ENCODE results near the gene JAG2.

DNA sequence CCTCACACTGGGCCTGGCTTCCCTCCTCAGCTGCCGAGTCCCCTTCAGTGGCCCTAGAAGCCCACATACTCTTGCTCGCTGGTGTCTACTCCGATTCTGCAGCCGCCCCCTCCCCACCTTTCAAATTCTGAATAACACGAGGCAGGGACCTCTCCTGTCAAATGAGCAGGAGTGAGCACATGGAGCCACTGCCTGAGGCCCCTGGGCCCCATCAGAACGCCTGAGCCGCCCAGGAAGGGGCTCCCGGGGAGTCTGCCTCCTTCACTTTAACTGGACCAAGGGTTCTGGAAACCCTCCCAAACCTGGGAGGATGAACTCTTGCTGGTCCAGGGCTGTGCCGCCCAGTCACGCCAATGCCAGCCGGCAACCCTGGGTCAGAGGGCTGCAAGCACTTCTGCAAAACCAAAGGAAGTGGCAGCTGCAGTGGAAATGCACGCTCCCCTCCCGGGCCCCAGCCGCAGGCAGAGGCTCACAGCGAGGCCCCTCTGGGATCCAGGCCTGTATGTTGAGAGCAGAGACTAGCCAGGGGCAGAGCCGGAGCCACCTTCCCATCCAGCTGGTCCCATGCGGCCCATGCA lies 4.7 kb downstream of the GPR132 start:
- RRBS = 56% methylated on average over 6 of the region's 17 CpGs

DNA sequence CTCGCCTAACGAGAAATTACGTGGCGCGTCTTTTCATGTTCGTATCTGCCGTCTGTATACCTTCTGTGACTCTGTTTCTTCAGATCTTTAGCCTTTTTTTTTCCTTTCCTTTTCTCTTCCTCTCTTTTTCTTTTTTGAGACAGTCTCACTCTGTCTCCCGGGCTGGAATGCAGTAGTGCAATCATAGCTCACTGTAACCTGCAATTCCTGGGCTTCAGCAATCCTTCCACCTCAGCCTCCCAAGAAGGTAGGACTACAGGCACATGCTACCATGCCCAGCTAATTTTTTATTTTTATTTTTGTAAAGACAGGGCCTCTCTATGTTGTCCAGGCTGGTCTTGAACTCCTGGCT lies 15.2 kb upstream of the GPR132 start:
- RRBS = no CpG with 5 or more reads among the region's 8 CpGs

DNA sequence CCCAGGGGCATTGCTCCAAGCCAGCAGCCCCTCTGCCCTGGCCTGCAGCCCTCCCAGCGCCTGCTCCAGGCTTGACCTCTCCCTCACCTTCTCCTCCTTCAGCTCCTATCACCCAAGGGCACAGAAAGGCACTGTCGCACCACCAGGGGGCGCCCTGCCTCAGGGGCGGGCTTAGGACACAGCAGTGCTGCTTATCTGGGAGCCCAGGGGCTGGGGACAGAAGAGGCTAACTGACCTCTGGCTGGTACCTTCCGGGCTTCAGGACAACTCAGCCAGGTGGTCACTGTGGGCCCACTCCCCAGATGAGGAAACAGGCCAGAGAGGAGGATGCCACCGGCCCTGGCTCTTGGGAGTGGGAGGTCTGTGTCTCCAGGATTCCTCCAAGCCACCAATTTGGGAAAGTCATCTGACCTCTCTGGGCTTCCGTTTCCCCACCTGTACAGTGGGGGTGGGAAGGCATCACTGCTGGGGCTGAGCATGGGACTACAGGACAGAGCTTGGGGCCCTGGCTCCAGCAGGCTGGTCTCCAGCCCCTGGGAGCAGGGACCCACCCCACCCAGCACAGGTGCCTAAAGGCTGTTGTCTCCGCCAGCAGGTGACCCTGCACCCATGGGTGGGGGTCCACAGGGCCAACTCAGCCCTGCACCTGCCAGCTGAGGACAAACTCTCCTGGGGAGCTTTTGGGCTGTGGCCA lies 25.4 kb upstream of the GPR132 start:
- RRBS = 33% methylated on average over 2 of the region's 8 CpGs

- RRBS = no CpG with 5 or more reads among the region's 23 CpGs
These were observed 27.2 kb upstream of the GPR132 start for GRCh38 chr14:105092200-105092981.

DNA sequence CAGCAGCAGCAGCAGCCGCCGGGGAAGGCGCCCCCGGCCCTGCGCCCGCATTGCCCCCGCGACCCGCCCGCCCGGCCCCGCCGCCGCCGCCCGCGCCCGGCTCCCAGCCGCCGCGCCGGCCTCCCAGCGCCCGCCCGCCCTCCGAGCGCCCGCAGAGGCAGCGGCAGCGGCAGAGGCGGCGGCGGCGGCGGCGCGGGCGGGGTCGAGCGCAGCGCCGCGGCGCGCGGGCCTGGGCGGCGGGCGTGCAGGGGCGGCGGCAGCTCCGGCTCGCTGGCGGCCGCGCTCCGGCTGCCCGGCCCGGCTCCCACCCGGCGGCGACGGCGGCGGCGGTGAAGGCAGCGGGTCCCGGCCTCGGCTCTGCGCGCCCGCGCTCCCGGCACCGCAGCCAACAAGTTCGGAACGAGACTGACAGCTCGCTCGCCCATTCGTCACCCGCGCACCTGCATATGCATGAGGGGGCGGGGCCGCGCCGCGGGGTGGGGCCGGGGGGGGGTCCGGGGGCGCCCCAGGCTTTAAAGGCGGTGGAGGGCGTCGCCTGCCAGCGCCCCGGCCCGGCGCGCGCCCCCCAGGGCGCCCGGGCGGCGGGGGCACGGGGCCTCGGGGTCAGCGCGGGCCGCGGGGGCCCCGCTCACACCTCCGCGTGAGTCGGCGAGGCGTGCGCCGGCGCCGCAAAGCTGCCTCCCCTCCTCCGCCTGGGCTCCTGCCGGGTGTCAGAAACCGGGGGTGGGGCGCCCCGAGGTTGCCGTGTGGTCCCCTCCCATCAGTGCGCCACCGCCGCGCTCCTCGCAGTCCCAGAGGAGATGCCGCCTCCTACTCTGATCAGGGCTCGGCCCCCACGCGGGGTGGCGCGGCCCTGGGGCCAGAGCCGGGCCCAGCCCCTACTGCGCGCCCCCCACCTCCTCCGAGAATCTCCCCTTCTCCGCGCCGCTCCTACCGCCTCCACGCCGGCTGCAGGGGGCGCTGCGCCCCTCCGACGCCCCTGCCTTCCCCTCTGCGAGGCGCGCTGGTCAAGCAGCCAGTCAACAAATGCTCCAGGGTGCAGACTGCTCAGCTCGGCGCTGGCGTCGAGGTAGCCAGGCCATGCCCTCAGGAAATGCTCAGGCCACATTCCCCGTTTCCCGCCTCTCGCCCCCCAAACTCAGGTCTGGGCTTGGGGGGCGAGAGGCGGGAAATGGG lies at the start of gene JAG2:
JAG2 (minus strand) TSS at position 407 of the 1,176 bp plus-strand sequence.
- RRBS = 4% methylated on average over 52 of the region's 162 CpGs

DNA sequence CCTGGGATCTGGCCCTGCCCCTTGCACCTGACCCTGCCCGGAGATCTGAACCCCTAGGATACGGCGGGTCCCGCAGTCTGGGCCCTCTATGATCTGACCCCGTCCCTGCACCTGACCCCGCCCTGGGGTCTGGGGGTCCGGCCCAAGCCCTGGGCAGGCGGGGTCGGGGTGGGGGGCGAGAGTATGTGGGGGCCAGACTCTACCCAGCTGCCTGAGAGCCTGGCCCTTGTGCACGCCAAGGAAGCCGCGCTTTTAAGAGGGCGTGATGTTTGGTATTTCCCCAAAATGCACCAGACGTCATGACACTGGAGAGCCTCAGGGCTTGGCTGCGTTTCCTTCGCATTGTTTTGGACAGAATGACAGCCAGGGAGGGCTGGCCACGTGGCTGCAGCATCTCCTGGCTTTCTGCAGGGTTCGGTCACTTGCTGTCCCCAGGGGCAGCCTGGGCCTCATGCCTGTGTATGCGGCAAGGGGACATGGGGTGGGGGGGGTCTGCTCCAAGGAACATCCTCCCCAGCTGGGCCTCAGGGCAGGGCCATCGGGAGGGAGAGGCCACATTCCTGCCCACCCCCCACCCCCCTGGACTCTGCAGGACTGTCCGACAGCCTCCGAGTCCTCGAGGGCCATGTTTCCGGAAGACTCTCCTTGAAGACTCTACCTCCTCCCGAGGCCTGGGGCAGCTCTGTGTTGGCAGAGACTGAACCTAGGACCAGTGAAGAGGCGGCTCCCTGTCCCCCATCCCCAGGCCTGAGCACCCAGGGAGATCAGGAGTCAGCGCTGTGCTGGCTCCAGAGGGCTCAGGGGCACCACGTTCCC lies 16.2 kb upstream of the NUDT14 start:
- RRBS = 6% methylated on average over 6 of the region's 29 CpGs

DNA sequence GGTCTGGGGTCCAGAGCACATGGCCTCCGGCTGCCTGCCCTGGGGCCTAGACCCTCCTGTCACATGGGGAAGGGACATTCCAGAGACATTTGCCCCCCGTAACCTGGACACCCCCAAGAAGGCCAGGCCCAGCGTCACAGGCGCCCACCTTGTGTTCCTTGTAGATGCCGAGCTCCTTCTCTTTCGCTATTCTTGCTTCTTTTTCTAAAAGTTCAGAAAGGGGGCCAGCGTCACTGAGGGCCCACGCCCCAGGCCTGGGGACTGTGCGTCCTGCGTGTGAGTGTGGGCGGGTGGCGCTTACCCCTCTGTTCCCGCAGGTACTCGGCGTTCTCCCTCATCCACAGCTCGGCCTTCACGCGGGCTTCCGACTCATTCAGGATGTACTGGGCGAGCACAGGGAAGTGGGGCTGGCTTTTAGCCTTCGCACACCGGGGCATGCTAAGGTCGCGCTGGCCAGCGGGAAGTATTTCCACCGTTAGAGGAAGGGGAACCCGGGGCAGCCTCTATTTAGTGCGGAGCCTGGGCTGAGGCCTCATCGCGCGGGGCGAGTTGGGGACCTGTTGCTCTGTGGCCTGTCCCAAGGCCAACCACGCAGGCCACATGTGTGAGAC lies 29.4 kb upstream of the BTBD6 start:
- RRBS = 92% methylated on average over 6 of the region's 33 CpGs

DNA sequence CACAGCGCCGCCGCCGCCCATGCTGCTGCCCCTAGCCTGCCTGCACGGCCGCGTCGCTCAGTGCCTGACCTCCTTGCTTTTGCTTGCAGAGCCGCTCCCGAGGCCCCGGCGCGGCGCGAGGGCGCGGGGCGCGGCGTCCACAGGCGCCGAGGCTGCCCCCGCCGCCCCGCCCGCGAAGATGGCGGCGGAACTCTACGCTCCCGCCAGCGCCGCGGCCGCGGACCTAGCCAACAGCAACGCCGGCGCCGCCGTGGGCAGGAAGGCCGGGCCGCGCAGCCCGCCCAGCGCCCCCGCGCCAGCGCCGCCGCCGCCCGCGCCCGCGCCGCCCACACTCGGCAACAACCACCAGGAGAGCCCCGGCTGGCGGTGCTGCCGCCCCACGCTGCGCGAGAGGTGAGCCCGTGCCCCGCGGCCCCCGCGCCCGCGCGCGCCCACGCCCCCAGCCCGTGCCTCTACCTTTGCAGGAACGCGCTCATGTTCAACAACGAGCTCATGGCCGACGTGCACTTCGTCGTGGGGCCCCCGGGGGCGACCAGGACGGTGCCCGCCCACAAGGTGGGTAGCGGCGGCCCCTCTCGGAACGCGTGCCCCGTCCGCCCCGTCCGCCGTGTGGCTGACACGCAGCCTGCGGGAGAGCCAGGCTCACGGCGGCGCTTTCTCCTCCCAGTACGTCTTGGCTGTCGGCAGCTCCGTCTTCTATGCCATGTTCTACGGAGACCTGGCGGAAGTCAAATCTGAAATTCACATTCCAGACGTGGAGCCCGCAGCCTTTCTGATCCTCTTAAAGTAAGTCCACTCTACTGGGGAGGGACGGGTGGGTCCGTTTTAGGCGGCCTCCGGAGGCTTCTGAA lies 585 bp downstream of the BTBD6 start:
- RRBS = under 1% methylated on average over 10 of the region's 112 CpGs

GRCh38 chr14:105366984-105367492 lies 31.3 kb upstream of the TEX22 start:
- RRBS = 99% methylated on average over 1 of the region's 19 CpGs

GRCh38 chr14:105399134-105399854 lies 956 bp downstream of the TEX22 start:
- RRBS = no CpG with 5 or more reads among the region's 17 CpGs

GRCh38 chr14:105470740-105471423 lies 3.7 kb upstream of the CRIP2 start:
- RRBS = 63% methylated on average over 2 of the region's 21 CpGs

DNA sequence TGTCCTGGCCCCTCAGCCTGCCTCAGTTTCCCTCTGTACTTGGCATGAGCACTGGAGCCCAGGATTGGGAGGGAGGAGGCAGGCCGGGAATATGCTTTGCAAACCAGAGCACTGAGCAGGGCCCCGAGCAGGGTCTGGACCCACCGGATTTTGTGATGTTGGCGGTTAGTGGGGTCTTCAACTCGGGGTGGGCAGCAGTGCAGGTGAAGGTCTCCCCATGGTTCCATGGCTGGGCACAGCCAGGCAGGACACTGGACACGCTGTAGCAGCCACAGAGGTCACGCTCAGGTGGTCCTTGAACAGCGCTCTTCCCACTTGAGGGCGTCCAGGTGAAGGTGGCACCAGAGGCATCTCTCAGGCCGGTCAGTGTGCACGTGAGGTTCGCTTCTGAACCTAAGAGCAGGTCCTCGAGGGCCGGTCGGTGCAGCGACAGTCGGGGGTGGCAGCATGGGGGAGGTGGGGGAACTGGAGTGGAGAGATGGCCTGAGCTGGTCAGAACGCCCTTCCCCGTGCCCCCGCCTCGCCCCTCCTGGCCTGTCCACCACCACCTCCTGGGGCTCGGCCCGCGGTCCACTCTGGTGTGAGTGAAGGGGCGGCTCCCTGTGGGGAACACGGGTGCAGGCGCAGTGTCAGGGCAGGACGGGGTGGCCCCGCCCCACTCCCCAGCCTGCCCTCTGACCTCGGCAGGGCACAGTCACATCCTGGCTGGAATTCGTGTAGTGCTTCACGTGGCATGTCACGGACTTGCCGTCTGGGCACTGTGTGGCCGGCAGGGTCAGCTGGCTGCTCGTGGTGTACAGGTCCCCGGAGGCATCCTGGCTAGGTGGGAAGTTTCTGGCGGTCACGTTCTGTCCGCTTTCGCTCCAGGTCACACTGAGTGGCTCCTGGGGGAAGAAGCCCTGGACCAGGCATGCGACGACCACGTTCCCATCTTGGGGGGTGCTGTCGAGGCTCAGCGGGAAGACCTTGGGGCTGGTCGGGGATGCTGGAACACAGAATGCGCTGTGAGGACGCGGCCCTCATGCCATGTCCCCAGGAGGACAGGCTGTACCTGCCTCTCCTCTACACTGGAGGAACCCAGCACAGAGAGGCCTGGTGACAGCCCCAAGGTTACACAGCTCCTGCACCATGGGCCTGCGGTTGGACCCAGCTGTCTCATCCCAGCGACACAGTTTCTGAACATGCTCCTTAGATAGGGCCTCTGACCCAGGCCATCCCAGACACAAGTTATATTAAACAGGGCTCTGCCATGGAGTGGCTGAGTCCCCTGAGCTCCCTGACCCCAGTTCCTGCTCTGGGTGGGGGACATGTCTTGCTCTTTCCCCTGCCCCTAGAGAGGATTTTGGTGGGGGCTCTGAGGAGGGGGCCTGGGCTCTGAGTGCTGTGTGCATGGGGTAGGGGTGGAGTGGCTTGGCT lies 61.5 kb downstream of the TMEM121 start:
- RRBS = 88% methylated on average over 1 of the region's 52 CpGs

DNA sequence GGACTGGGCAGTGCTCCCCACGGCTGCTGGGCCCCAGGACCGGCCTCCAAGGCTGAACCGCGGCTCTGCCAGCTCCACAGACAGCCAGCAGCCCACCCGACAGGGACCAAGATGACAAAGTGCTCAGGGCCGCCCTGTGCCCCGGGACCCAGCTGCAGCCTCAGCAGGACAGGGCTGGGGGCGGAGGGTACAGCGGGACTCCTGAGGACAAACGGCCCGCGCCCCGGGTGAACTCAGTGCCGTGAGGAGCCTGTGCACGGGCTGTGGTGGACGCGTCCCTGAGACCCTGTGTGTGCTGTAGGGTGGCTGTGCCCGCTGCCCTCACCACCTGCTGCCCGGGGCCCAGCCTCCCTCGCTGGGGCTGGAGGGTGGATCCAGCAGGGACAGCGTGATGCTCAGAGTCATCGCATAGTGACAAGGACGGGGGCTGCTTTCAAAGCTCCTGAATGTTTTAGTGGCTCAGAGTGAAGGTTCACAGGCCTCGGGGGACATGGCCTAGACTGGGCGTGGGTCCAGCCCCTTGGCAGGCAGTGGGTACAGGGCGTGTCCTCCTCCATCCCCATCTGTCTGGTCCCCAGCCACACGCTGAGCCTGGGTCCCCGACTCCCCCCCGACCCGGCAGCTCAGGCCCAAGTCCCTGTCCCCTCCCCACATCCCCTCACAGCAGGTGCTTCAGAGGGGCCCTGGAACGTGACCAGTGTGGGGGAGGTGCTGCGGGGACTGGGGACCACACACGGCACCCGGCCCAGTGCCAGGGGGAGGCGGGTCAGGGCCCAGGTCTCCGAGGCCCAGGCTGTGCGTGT lies 172.7 kb downstream of the TMEM121 start:
- RRBS = no CpG with 5 or more reads among the region's 37 CpGs

GRCh38 chr14:105747671-105748616 lies 221.6 kb downstream of the TMEM121 start:
- RRBS = no CpG with 5 or more reads among the region's 25 CpGs

DNA sequence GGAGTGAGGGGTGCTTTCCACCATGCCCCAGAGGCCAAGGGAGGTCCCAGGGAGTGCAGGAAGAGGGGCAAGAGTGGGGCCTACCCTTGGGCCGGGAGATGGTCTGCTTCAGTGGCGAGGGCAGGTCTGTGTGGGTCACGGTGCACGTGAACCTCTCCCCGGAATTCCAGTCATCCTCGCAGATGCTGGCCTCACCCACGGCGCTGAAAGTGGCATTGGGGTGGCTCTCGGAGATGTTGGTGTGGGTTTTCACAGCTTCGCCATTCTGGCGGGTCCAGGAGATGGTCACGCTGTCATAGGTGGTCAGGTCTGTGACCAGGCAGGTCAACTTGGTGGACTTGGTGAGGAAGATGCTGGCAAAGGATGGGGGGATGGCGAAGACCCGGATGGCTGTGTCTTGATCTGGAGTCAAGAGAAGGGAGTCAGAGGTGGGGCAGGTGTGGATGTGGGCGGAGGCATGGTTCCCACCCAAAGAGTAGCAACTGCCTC lies 328.5 kb downstream of the TMEM121 start:
- RRBS = 57% methylated on average over 5 of the region's 15 CpGs

DNA sequence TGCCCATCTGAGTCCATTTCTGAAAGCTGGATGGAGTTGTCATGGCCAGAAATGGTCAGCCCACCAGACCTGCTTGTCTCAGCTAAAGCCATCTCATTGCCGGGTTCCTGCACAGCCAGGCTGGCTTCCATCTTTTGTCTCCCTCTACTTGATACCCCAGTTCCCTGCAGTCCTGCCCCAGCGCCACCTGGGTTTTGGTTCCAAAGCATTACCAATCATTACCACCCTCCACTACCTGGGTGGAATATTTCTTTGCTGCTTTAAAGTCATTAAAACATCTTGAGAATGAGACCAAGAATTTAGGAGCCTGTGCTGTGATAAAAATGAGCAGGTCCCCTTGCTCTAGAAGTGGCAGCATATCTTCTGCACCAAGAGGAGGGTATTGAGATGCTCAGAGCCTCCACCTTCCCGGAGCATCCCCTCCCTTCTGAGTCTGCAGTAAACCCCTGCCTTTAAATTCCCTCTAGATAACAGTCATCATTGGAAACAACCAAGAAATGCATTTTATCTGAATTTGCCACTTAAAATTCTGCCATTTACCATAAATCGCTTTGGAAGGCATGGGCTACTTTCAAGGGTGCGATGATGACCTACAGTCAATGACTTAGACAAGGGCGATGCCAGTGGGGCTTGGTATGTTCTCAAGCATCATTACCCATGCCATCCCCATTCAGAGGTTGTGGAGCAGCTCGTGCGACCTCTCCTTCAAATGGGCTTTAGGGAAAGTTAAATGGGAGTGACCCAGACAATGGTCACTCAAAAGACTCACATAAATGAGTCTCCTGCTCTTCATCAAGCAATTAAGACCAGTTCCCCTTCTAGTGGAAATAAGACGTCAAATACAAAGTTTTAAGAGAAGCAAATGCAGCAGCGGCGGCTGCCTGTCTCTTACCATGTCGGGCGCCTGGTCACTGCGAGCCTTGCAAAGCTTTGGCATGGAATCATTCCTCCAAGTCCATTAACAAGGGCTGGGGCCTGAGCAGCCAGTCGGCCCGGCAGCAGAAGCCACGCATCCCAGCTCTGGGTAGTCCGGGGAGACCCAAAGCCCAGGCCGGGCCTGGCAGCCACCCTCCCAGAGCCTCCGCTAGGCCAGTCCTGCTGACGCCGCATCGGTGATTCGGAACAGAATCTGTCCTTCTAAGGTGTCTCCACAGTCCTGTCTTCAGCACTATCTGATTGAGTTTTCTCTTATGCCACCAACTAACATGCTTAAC lies 334.4 kb downstream of the TMEM121 start:
- RRBS = no CpG with 5 or more reads among the region's 24 CpGs

DNA sequence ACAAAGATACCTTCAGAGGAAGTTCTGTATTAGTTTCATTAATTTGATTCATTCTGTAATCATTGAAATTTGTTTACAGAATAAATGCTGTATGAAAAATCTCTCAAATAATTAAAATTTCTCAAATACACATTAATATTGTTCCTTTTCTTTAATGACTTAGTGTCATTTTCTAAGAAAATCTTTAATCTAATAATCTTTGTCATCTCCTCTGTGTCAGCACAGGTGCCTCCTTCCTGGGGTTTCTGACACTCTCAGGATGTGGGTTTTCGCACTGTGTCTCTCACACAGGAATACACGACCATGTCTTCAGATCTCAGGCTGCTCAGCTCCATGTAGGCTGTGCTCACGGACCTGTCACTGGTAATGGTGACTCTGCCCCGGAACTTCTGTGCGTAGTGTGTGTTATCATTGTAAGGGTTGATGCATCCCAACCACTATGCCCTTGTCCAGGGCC lies 647.7 kb downstream of the TMEM121 start:
- RRBS = no CpG with 5 or more reads among the region's 5 CpGs

- RRBS = no CpG with 5 or more reads among the region's 9 CpGs
These were observed 658.4 kb downstream of the TMEM121 start for GRCh38 chr14:106184691-106185304.

DNA sequence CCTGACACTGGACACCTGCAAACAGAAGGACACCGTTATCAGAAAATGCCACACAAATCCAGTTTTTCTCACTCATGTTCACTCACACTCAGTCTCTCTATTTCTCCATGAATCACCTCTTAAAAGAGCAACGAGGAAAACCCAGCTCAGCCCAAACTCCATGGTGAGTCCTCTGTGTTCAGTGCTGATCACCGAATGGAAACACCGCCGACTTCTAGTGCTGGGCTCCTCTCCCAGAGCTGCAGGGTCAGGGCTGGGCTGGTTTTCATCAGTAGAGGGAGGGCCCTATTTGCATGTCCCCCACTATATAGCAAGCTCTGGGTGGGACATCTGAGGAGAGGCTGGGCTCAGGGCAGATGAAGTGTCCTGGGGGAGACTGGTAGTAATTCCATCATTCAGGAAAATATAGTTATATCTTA lies 833.7 kb downstream of the TMEM121 start:
- RRBS = no CpG with 5 or more reads among the region's 5 CpGs